Endodermal cell (in vitro differentiated cells): ENCODE data around the genes APH1A, PRPF3 and CTSS.

- PRO-cap: no peak
These were observed 10.4 kb upstream of the MTMR11 start for GRCh38 chr1:149947043-149947416.

GRCh38 chr1:150152619-150153211 is 3.0 kb downstream of the PLEKHO1 start:
- PRO-cap: no peak

DNA sequence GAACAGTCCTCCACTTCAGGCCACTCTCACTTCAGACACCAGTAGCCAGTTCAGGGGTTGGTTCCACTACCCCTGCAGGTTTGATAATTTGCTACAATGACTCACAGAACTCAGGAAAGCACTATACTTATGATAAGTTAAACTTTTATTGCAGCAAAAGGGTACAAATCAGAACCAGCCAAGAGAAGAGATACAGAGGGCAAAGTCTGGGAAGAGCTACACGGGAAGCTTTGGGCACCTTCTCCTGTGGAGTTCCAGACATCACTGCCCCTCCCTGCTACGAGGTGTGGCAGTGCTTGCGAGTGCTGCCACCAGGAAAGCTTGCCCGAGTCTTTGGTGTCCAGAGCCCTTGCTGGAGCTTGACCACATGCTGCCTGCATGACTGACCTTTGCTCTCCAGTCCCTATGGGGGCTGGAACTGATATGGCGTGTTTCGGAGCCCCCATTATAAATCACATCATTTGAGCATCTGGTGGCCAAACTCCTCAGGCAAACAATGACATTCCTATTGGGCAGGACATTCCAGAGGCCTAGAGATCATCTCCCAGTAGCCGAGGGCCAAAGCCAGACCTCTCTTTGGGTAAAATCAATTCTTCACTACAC is 23.4 kb downstream of the PLEKHO1 start:
- PRO-cap: no peak

DNA sequence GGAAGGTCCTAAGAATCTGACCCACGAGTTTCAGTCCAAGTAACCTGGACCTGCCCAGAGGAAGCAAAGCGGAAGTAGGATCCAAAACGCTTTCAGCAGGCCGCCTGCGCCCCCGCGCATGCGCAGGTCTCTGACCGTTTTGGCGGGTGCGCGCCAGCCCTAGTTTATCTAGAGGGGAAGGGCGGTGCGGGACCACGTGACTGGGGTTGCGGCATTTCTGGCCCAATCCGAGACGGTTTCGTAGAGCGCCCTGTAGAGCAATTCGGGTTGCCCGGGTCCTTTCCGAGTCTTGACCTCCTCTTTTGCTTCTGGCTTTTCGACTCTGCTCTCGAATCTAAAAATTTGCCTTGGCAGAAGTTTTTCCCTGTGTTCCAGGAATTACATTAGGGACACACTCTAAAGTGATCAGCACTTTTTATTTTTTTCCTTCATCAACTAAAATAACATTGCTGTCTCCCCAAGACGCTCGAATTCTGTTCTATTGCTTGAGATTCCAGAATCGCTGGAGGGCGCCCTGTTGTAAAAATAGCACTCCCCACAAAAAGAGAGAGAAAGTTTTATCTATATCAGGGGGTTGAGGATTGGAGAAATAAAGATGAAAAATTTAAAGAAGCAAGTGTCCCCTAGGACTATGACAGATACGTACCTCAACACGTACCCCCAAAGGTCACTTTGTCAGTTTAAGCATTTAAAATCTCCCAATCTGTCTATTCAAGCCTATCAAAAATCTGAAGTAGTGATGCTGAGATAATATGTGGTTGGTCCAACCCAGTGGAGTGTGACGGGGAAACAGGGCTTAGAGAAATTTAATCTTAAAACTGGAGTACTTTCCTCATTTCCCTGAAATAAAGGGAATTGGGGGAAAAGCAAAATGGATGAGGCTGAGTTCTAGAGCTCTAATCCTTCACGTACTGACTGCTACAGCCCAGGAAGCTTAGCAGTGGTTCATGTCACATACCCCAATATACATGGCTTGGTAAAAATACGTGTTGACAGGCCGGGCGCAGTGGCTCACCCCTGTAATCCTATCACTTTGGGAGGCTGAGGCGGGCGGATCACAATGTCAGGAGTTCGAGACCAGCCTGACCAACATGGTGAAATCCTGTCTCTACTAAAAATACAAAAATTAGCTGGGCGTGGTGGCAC is 22.0 kb downstream of the ANP32E start:
- PRO-cap: bidirectional peak, plus-strand start at position 260 of the sequence, minus-strand start at position 76 of the sequence

- PRO-cap: no peak
These were observed 9.4 kb downstream of the ANP32E start for GRCh38 chr1:150226433-150227039.

- PRO-cap: no peak
These were observed 5.5 kb downstream of the ANP32E start for GRCh38 chr1:150230528-150230786.

DNA sequence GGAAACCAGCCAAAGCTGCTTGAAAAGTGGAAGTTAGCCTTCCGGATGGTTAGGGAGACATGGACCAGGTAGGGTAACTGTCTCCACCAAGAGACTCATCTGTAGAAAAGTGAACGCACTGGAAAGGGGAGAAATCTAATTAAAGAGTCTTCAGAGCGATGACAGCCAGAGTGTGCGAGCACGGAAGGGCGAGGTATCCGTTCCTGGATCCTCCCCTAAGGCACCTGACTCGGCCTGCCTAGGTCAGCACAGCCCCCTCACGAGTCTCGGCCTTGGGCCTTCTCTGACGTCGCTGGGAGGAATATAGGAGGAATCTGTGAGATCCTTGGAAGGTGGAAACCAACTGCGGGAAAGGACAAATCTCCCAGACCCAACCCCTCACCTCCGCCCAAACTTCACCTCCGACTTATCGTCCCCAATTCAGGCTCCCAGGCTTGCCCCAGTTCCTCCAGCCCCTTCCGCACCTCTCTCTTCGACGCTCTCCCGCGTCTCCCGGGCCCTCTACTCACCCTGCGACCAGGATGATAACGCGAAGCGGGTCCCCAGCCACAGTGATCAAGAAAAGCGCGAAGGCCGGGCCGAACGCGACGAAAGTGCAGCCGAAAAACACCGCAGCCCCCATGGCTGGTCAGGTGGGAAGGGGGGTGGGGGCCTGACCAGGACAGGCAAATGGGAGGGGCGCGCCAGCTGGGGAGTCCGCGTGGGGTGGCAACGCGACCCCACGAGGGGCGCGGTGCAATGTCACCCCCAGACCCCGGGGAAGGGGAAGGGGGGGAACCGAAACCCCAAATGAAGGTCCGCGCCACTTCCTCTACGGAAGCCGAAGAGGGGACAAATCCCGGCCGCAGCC is at the start of gene APH1A:
Gene APH1A (minus strand): TSS at position 828 of the 850 bp plus-strand sequence.
- PRO-cap: bidirectional peak, plus-strand start outside the sequence, minus-strand start at position 762 of the sequence

DNA sequence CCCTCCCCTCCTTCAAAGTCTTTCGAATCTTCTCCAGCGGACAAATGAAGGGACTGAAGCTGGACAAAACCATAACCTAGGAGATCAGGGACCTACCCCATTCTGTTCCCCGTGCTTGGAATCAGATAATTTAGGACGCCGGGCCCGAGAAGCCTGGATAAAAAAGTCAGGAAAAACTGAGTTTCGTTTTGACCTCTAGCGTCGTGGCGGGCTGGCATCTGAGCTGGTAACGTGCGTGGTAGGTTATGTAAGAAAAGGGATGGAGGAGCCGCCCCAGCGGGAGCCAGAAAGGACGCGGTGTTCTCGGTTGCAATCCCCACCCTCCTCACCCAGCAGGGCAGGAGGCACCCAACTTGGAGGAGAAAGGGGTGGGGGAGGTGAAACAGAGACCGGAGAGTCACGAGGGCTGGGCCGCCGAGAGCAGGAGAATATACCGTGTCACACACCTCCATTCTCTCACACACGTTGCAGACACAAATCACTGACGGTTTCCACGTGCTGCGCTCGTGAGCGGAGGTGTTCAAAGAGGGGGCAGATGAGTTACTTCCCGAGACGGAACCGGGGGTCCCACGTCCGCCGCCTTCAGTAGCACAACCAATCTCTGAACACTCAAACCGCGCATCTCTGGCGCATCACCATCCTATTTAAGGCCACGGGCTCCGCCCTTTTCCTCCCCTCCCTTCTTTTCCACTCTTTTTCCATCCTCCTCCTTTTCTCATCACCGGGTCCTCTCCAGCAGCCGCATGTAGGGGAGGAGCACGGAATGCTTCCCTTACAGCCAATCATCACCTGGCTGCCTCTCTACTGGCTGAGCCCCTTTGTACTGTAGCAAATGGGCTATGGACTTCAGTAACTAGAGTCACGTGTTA is 555 bp upstream of the CIART start:
- PRO-cap: bidirectional peak, plus-strand start at position 395 of the sequence, minus-strand start at position 327 of the sequence; unidirectional peak, minus-strand start at position 432 of the sequence; bidirectional peak, plus-strand start outside the sequence, minus-strand start at position 603 of the sequence

- PRO-cap: bidirectional peak, plus-strand start at chr1:150321656, minus-strand start at chr1:150321463; bidirectional peak, plus-strand start at chr1:150321816, minus-strand start at chr1:150321741
These were observed at the start of gene PRPF3 for GRCh38 chr1:150321322-150322390. Gene PRPF3 (plus strand): TSS chr1:150321533.

DNA sequence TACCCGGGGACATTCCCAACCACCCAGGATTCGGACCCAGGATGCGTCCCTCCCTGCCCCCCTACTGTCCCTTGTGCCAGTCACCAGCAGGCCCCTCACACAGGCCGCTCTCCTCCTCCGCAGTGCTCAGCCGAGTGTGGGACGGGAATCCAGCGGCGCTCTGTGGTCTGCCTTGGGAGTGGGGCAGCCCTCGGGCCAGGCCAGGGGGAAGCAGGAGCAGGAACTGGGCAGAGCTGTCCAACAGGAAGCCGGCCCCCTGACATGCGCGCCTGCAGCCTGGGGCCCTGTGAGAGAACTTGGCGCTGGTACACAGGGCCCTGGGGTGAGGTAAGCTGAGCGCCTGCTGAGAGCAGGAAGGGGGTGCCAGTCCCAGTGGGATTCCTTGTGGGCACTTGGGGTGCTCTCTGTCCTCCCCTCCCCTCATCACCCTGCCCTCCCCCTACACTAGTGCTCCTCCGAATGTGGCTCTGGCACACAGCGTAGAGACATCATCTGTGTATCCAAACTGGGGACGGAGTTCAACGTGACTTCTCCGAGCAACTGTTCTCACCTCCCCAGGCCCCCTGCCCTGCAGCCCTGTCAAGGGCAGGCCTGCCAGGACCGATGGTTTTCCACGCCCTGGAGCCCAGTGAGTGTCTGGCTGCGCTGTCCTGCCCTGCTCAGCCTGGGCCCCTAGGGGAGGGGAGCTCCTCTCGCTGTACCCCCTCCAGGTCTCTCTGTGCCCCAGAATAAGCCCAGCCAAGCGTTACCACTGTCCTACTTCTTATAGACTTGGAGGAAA is 9.8 kb downstream of the ADAMTSL4 start:
- PRO-cap: no peak

- PRO-cap: no peak
These were observed 12.3 kb downstream of the MCL1 start for GRCh38 chr1:150567150-150567465.

- PRO-cap: no peak
These were observed 10.8 kb downstream of the MCL1 start for GRCh38 chr1:150568634-150568887.

GRCh38 chr1:150574870-150575559 is 4.4 kb downstream of the MCL1 start:
- PRO-cap: no peak

DNA sequence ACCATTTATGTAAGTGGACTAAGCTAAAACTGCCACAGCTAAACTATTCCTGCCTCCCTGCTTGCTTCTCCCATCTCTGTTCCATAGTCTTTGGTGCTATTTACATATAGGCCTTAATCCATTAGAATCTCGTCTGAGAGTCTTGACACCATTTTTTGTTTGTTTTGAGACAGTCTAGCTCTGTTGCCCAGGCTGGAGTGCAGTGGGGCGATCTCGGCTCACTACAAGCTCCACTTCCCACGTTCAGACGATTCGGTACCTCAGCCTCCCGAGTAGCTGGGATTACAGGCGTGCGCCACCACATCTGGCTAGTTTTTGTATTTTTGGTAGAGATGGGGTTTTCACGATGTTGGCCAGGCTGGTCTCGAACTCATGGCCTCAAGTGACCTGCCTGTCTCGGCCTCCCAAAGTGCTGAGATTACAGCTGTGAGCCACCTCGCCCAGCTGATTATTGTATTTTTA is 832 bp upstream of the MCL1 start:
- PRO-cap: bidirectional peak, plus-strand start at position 239 of the sequence, minus-strand start at position 78 of the sequence

DNA sequence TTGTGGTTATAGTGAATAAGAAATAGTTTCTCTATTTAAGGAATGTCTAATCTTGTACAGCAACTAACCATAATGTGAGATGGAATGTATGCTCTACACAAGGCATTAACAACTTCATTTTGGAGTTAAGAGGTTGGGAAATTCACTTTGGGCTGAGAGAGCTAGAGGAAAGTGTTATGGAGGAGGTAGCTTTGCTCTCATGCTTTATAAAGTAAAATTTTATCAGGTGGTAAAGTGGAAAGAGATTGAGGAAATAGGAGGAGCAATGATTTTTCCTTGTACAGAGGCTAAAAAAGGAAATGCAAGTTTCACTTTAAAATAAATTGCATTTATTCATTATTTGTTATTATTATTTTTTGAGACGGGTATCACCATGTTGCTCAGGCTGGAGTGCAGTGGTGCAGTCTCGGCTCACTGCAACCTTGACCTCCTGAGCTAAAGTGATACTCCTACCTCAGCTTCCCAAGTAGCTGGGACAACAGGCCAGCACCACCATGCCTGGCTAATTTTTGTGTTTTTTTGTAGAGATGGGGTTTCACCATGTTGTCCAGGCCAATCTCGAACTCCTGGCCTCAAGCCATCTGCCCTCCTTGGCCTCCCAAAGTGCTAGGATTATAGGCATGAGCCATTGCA is 3.2 kb upstream of the MCL1 start:
- PRO-cap: no peak

- PRO-cap: no peak
These were observed at the start of gene CTSS for GRCh38 chr1:150765222-150766124. Gene CTSS (minus strand): TSS chr1:150765778.

GRCh38 chr1:150973457-150973664 is 1.3 kb downstream of the CERS2 start:
- PRO-cap: no peak

GRCh38 chr1:150976285-150976849 is 1.7 kb upstream of the CERS2 start:
- PRO-cap: no peak

DNA sequence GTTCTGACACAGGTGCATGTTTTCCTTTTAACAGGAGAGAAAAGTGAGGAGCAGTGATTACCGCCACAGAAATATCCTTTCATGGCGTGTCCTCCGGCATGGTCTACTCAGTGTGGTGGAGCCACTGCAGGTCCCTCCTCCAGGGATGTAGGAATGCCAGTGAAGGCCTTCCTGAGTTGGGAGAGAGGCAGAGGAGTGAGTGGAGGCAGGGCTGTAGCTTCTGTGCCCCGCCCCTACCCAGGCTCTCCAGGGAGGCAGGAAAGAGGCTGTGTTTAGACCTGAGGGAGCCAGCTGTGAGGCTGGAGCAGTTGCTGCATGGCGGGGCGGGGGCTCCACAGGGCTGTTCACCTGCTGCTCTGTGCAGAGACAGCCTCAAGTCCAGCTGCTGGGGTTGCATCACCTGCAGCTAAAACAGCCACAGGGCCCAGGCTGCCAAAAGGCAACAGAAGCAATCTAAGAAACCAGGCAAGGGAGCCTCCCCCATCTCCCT is 904 bp upstream of the ANXA9 start:
- PRO-cap: bidirectional peak, plus-strand start at position 275 of the sequence, minus-strand start at position 155 of the sequence

DNA sequence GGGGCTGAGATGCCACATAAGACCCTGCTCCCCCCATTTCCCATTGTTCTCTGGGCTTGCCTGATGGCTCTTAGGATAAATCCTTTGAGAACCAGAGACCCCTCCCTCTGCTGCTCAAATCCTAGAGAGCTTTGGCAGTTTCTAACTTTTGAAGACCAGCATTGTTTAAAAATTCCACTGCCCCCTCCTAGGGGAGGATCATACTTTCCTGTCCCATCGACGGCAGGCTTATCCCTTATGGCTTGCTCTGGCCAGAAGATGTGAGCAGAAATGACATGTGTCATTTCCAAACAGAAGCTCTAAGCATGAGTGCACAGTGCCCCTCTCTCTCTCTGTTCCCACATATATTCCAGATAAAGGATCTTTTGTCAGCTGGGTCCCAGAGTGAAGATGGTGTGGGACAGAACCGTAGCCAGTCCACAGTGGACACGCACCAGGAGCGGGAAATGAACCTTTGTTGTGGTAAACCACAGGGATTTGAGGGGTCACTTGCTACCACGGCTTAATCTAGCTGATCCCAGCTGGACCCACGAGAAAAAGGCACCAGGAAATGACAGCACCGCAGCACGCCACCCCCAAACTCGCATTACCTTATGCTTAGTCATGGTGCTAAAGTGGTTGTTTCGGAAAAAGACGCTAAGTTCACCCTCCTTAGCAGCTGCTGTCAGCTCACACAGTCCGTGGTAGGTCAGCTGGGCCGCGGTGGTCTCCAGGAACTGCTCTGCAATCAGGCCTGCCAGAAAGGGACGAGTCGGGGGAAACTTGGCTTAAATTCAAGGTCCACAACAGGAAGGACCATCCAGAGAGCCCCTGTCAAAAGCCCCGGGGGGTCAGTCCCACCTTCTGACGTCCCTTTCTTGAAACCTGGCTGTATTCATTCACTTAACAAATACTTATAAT is 7.7 kb downstream of the MINDY1 start:
- PRO-cap: no peak